ENCODE results near the gene KLHL25.

DNA sequence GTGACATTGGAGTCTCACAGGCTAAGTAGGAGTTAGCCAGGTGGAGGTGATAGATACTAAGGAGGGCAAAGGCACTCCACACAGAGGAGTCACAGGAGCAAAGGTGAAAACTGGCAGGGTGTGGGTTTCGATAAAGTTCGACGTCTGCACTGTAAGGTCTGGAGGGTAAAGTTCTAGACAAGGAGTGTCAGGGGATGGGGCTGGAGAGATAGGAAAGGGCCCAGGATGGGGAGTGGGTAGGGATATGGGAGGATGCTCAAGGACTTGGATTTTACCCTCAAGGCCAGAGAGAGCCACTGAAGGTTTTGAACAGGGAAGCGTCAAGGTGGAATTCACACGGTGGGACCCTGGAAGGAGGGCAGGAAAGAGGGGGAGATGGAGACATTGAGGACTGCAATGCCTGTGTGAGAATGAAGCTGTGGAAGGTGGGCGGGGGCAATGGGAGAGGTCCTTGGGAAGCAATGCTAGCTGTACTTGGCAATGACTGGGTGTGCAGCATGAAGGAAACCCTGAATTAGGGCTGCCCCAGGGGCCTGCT, 6.4 kb downstream of the SLC28A1 start:
- RRBS, result no CpG with 5 or more reads among the region's 6 CpGs

- RRBS, result 3% methylated on average over 14 of the region's 38 CpGs
Measured at GRCh38 chr15:84980129-84980762, 1.4 kb upstream of the PDE8A start.

DNA sequence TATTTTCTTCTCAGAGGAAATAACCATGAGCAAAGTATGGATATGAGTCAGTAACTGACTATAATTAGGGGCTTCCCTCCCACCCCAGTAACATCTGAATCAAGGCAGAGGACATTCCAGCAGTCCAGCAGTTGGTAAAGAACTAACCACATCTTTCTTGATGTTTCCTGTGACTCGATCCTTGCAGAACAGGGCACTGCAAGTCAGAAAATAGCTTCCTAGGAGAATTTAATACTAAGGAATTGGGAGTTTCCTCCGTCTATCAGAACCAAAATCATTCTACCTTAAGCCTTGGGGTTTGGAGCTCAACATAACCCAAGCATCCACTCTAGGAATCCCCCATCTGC, 61.8 kb upstream of the AKAP13 start:
- RRBS, result no CpG with 5 or more reads among the region's 2 CpGs

- RRBS, result no CpG with 5 or more reads among the region's 4 CpGs
Measured at GRCh38 chr15:85555211-85555638, 174.8 kb downstream of the AKAP13 start.

- RRBS, result no CpG with 5 or more reads among the region's 11 CpGs
Measured at GRCh38 chr15:85582642-85583378, 202.4 kb downstream of the AKAP13 start.

DNA sequence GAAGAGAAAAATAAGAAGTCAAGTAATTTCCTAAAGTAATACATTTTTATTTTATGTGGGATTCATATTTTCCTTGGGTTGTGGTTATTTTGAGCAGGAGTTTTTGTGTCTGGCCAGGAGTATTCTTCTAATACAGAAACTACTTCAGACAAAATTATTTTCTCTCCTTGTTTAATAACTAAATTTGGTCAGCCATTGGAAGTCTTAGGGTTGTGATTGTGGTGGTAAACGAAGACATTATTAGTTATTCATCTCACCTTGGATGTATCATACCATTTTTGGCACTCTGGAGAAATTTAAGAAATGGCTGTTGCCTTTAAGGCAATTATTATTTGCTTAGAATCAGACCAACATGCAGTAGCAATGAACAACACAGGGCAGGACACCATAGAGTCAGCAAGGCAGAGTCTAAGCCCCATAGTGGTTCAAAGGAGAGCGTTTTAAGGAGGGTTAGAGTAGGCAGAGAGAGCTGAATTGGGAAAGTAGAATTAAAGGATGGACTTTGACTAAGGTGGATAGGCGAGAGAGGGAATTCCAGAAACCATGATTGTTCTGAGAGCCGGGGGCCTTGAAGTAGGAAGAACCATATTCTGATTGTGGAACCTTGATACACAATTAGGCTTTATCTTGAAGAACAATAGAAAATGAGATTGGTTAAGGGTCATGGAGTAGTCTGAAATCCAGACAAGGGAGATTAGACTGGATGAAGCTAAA, 186.4 kb downstream of the KLHL25 start:
- RRBS, result no CpG with 5 or more reads among the region's 4 CpGs

DNA sequence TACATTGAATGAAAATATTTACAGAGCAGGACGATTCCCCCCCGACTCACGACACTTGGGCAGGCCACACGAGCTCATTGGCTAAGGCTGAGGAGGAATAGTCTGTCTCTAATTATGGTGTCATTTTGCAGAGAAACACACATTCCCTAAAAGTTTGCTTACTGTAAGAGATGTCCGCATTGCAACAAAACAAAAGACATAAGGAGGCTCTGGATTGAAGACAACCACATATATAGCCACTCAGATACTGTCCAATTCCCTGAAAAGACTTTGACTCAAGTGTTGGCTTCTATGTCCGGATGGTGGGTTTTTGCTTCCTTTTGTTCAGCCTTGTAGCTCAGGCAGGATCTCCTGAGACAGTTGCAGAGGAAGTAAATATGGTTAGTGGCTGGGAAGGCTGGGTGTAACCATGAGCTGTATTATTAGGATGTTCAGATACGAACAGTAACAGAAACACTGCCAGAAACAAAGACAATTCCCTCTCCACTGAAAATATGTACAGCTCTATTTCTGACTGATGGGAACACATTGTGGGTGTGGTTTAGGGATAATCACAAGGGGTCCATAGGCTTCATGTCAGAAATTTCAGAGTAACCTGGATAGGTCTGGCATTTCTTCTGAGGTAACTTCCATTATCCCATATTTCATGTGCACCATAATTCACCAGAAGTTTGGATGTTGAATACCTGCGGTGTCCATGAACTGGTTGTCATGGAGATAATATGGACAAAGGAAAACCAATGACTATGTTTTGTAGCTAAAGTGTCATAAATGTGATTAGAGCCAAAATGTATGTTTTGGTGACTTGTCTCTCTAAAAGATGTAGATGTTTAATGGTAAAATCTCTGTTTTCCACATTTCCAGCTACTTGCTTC, 170.2 kb downstream of the KLHL25 start:
- RRBS, result no CpG with 5 or more reads among the region's 8 CpGs

DNA sequence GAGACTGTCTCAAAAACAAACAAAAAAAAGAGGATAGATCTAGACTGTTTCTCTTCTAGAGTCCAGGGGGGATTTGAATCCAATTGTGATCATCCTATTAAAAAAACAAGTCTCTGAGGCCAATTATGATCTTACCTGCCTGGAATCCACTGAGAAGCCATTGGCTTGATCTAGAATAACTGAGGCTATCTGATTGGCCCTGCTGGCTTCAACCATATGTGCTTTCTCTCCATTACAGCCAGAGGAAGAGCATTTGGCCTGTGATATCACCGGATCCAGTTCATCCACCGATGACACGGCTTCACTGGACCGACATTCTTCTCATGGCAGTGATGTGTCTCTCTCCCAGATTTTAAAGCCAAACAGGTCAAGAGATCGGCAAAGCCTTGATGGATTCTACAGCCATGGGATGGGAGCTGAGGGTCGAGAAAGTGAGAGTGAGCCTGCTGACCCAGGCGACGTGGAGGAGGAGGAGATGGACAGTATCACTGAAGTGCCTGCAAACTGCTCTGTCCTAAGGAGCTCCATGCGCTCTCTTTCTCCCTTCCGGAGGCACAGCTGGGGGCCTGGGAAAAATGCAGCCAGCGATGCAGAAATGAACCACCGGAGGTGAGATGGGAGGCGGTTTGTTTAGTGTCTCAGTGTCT, 139.4 kb downstream of the KLHL25 start:
- RRBS, result 63% methylated on average over 3 of the region's 13 CpGs

DNA sequence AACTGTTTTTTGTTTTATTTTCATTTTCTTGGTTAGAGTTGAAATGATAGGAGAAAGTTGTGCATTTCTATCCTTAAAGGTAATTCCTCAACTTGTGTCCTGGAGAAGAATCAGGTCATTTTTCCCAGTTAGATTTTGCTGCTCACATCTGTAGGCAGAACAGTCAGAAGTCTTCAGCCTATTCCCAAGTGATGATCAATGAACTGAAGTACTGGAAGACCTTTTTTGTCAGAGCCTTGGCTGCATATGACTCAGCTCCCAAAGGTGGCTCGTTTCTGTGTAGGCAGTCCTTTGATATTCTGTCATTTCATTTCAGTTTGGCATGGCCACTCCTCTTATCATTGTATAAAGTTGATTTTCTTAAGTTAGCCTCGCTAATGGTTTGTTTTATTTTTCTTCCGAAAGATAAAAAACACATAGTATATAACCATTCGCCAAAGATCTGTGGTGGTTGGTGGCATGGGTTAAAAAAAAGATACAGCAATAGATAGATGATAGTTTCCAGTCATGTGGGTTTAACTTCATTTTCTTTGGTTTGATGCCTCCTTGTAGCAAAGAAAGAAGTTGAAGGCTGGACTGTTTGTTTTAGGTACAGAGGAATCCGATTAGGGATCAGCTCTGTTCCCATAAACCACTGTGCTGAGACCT, 90.6 kb downstream of the KLHL25 start:
- RRBS, result no CpG with 5 or more reads among the region's 5 CpGs

DNA sequence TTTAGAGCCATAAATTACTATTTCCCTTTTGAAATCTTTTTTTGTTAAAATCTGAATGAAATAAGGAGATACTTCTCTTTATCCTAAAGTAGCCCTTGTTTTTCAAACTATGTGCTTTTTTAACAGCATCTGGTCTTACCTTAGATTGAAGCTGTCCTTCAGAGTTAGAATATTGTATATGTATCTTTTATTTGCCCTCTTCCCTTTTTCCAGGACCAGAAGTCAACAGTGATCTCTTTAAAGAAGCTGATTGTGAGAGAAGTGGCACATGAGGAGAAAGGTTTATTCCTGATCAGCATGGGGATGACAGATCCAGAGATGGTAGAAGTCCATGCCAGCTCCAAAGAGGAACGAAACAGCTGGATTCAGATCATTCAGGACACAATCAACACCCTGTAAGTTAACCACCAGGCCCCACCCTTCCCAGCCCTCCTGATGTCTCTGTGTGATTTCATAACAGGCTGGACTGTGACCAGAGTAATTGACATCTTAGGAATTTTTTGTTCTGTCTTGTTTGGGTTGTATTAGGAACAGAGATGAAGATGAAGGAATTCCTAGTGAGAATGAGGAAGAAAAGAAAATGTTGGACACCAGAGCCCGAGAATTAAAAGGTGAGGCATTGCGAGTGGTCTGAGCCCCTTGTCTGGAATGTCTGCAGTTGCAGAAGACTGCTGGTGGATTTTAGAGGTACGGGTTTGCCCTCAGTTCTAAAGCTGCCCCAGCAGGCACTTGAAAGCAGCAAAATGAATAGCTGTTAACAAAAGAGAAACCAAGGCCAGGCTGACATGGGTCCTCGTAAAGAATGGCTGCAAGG, 67.7 kb downstream of the KLHL25 start:
- RRBS, result no CpG with 5 or more reads among the region's 5 CpGs

GRCh38 chr15:85746916-85747862, 47.5 kb downstream of the KLHL25 start:
- RRBS, result no CpG with 5 or more reads among the region's 18 CpGs

DNA sequence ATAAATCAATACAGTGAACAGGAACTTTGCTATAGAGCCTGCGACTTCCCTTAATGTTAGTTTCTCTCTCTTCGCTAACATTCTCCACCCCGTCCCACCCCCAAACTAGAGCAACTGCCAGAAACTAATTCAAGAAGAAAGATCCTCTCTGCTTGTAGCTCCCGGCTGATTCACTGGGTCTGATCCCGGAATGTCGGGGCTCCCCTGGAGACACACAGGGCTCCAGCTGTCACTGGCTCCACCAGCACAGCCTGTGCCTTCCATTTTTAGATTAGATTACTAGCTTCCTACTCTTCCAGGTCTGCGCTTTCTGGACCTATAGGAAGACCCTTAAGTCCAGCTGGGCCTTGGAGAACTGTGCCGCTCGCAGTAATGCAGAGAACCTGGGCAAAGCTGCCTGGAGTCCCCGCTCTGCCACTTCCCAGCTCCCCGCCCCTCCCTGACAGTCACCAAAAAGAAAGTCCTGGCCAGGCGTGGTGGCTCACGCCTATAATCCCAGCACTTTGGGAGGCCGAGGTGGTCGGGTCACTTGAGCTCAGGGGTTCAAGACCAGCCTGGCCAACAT, 45.1 kb downstream of the KLHL25 start:
- RRBS, result no CpG with 5 or more reads among the region's 15 CpGs

GRCh38 chr15:85777441-85778166, 17.1 kb downstream of the KLHL25 start:
- RRBS, result no CpG with 5 or more reads among the region's 18 CpGs

DNA sequence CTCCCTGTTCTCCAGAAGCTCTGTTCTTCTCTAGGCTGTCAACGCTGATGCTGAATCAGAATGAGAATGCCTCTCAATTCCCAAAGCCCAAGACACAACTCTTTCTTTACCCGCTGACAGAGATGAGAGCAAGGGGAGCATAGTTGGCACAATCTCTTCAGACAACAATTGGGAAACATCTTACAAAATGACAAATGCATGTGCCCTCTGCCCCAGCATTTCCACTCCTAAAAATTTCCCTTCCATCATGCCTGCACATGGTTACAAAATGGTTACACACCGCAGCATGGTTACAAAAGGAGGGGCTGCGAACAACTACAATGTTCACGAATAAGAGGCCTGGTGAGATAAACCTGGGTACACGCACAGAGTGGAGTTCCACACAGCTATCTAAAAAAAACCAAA, 14.1 kb downstream of the KLHL25 start:
- RRBS, result no CpG with 5 or more reads among the region's 6 CpGs

GRCh38 chr15:85786388-85787274, 8.1 kb downstream of the KLHL25 start:
- RRBS, result no CpG with 5 or more reads among the region's 9 CpGs

GRCh38 chr15:85793926-85794976, at the start of gene KLHL25:
Gene KLHL25 (minus strand): TSS chr15:85794925.
- RRBS, result 2% methylated on average over 42 of the region's 96 CpGs

DNA sequence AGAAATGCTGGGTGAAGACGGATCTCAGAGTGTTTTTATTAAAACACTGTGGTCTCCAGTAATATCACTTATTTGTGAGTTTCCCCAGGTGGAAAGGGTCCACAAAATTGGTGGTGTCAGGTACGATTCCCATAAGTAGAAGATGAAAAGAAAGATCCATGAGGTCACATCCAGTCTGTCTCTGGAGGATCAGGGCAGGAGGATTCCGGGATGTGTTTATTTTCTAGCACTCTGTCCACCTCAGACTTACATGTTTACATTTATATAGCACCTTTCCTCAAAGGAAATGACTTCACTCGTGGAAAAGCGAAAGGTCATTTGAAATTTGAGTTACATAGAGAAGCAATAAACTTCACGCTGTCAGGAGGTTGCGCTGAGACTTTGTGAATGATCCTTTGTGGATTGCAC, 540.4 kb downstream of the AGBL1 start:
- RRBS, result no CpG with 5 or more reads among the region's 7 CpGs

GRCh38 chr15:88400921-88401524, 66.2 kb downstream of the MRPL46 start:
- RRBS, result no CpG with 5 or more reads among the region's 9 CpGs

- RRBS, result no CpG with 5 or more reads among the region's 9 CpGs
Measured at GRCh38 chr15:88570984-88571872, 24.7 kb upstream of the DET1 start.

- RRBS, result no CpG with 5 or more reads among the region's 7 CpGs
Measured at GRCh38 chr15:88695786-88696054, 56.9 kb downstream of the ISG20 start.